Placental pericyte (primary cell): ENCODE measurements around the genes MDN1 and ASCC3.

DNA sequence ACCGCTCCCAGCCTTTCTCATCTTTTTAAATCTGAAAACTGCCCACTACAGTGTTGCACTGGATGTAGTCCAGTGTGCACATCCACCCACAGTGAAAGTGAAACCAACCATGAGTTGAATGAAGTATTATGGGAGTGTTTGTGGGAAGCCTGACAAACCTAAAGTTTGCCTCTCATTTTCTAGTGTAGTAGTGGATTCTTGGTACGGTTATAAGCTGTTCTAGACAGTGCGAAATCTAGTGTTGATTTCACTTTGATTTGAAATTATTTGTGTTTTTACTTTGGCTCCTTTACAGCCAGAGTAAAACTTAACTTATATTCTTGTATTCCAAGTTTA lies 41.7 kb downstream of the ANKRD6 start:
- CAGE, long polyA plus RNA, result no peak

GRCh38 chr6:89483042-89483742 lies 50.2 kb downstream of the ANKRD6 start:
- CAGE, long polyA plus RNA, result no peak

DNA sequence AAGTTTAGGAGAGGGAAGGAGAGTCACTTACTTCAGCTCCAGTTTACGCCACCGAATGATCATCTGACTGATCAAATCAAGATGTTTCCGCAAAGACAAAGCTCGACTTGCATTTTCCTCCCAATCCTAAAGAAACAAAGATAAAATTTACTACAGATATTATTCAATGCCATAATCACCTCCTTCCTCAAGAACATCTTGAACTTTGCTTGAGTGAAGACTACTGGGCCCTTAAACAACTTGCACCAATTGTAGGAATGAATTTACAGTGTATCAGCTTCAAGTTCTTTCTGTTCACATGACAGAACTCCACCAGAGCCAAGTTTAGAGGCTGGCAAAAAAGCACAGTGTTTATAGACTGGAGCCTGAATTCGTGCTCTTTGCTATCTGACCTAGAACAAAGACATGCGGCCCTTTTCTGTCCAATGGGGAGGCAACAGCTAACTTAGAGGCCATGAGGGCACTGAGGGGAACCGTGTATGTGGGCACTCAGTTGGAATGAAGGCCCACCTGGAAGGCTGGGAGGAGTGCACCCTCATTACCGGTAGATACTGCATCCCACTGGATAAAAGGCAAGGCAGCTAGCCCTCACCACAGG lies 48.9 kb upstream of the LYRM2 start:
- CAGE, long polyA plus RNA, result no peak

DNA sequence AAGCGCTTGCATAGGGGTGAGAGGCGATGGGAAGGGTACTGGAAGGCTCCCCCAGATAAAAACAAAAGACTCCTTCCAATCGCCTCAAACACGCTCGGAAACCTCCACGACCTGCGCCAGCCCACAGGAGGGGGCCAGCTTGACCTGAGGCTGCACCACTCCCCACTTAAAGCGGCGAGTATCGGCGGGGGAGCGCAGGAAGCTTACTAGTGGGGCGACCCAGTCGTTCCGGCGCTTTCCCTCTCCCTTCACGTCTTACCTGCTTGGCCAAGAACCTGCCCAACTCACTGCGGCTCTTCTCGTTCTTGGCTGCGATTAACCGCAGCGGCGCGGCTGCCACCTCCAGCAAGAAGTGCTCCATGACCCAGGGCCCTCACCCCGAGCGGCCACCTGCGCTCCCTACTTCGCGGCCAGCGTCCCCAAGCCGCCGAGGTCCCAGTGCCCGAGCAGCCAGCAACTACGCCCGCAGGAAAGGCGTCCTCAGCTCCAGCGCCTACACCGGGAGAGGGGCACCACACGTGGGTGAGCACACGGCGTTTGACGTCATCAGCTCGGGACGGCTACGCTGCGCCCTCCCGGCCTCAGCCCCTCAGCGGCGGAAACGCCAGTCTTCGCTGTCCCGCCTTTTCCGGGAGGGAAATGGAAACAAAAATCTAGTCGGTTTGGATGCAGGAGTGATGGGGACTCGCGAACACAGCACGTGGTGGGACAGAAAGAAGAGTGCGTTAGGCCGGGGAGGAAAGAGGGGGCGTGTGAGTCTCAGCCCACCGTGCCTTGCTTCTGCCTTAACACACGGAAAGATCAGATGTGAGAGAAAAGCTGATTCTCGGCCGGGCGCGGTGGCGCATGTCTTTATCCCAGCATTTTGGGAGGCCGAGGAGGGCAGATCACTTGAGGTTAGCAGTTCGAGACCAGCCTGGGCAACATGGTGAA lies at the start of gene MDN1:
Gene MDN1, minus strand, starts transcription at position 548 of the 933 bp plus-strand sequence.
- CAGE, long polyA plus RNA, result no peak

DNA sequence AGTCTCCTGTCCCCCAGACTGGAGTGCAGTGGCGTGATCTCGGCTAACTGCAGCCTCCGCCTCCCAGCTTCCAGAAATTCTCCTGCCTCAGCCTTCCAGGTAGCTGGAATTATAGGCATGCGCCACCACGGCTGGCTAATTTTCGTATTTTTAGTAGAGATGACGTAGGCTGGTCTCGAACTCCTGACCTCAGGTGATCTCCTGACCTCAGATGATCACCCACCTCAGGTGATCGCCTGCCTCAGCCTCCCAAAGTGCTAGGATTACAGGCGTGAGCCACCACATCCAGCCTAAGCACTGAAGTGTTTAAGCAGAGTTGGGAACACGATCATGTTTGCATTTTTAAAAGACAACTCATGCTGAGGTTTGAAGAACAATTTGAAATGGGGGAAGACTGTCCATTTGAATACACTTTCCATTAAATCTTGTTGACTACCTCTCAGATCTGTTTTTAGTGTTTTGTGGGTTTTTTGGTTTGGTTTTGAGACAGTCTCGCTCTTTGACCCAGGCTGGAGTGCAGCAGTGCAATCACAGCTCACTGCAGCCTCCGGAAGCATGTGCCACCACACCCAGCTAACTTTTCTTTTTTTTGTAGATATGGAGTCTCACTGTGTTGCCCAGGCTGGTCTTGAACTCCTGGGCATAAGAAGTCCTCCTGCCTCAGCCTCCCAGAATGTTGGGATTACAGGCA lies 15.4 kb upstream of the MDN1 start:
- CAGE, long polyA plus RNA, result no peak

DNA sequence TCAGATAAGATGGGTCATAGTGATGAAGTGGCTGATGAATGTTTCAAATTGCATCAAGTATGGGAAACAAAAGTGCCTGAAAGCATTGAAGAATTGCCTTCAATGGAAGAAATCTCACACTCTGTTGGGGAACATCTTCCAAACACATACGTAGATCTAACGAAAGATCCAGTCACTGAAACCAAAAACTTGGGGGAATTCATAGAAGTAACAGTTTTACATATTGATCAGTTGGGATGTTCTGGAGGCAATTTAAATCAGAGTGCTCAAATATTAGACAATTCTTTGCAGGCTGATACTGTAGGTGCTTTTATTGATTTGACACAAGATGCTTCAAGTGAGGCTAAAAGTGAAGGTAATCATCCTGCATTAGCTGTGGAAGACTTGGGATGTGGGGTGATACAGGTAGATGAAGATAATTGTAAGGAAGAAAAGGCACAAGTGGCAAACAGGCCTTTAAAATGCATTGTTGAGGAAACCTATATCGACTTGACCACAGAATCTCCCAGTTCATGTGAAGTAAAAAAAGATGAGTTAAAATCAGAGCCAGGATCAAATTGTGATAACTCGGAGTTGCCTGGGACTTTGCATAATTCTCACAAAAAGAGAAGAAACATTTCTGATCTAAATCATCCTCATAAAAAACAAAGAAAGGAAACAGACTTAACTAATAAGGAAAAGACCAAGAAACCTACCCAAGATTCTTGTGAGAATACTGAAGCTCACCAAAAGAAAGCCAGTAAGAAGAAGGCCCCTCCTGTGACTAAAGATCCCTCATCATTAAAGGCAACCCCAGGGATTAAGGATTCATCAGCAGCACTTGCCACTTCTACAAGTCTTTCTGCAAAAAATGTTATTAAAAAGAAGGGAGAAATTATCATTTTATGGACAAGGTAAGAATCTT lies 25.8 kb upstream of the GJA10 start:
- CAGE, long polyA plus RNA, result no peak

DNA sequence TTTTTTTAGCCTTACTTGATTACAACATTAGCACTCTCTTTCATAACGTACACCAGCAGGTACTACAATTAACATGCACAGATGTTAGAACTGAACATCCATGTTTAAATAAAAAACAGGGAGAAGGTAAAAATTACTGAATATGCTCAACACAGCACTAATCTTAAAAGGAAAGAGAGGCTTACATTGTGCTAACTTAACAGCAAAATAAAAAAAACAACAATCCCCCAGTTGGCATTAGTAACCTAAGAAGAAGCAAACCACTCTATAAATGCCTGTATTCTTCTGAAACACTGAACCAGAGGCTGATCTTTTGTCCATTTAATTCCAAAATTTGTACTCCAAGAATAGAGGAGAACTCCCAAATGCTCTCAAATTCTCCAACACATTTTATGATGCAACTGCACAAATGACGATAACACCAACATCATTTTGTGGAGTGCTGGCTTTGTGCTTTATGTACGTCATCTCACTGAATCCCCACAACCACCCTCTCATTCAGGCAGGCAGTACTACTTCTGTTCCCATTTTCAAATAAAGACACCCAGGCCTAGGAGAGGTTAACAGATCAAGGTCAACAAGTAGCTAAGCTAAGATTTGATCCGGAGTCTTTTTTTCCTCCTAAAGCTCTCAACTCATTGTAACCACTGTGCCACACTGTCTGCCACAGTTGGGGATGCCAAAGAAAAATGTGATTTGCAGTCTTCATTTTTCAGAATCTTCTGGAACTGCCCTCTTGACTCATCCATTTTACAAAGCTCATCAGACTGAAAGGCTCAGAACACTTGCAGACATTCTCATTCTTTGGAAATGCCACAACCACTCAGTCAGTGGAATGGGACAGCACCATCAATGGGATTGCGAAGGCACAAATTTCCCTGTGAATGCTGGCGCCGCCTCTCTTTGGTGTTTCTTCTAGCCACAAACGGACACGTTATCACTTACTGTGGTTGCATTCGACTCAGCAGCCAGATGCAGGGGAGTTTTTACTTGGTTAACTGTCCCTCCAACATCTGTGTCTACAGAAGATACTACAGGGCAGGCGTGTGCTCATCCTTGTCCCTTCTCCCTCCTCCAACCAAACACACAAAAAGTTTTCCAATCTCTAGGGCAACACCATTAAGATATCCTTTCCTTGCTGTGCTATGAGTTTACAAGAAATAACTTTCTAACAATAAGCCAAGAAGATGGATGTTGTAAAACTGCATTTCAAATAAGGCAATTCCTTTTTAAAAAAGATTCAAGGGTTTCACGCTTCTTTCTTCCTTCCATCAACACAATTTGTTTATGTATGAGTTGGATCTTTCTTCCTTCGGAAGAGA lies 184.4 kb downstream of the GJA10 start:
- CAGE, long polyA plus RNA, result no peak

DNA sequence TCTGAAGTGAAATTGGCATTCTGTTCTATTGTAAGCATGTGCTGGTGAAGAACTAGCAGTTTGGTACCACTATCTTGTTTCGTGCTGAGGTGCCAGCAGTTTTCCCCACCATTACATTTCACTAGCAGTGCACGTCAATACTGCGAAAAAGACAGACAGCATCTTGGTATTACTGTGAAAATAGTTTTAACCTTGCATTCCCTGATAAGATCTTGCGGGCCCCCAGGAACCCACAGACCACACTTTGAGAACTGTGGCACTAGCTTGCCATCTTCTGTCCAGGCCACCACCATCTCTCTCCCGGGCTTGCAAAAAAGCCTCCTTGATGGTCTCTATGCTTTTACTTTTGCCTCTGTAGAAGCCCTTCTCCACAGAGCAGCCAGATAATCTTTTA lies 185.7 kb downstream of the BACH2 start:
- CAGE, long polyA plus RNA, result no peak

DNA sequence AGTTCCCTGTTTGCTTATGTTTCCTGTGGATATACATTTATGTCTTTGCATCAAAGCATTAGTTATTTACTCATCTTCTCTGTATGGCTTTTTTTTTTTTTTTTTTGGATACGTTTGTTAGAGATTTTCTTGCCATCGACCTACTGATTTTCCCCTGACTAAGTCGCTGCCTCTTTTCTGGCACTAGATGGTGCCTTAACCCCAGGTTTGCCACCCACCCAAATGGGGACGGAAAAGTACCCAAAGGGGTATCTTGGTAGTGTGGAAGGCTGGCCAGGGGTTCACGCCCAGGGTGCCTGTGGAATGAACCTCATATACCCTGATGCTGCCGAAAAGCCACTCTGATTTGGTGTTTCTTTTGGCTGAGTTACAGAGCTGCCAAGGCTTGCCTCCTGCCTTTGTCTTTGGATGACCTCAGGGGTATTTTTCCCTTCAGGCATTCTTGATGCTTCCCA lies 78.2 kb downstream of the MAP3K7 start:
- CAGE, long polyA plus RNA, result no peak

GRCh38 chr6:92723514-92724129 lies 695.7 kb downstream of the EPHA7 start:
- CAGE, long polyA plus RNA, result no peak

- CAGE, long polyA plus RNA, result no peak
These were observed 1.1 kb upstream of the MANEA start for GRCh38 chr6:95576316-95576638.

GRCh38 chr6:96523109-96523367 lies 1.4 kb downstream of the UFL1 start:
- CAGE, long polyA plus RNA, result no peak

- CAGE, long polyA plus RNA, result no peak
These were observed 14.6 kb downstream of the FHL5 start for GRCh38 chr6:96577589-96577807.

DNA sequence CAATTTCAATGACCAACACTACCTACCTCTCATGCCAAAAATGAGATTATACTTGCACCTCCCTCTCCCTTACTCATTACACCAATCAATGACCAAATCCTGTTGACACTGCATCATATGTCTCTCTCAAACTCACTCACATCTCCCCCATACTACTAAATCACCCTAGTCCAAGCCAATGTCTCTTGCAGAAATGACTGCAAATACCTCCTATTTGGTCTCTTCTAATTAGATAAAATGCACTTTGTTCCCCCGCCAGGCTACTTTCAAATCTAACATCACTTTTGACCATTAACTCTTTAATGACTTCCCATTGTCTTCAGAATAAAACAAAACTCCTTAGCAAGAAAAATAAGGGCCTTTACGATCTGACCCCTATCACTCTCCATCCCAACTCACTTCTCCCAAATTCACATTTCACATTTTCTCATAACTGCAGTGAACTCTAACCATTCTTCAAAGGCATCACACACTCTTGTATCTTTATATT lies 4.6 kb downstream of the NDUFAF4 start:
- CAGE, long polyA plus RNA, result no peak

DNA sequence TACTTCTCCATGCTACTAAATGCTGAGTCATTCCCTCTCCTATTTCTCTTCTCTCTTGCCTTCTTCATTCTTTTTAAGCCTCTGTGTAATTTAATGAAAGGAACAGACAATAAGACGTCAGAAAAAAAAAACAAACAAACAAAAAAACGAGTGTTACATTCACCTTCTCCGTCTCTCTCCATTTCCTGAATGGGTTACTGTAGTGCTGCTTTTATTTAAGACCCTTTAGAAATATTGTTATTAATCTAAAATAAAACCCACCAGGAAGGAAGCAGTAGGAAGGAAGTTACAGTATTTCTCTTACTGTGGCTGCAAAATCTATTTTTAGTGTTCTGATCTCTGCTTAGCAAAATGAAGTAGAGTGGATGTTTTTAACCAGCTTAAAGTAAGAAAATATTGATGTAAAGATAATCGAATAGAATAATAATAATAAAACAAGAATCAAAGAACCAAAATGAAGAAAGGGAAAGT lies 918 bp upstream of the NDUFAF4 start:
- CAGE, long polyA plus RNA, result no peak

- CAGE, long polyA plus RNA, result no peak
These were observed 989 bp upstream of the FAXC start for GRCh38 chr6:99350448-99350877.

DNA sequence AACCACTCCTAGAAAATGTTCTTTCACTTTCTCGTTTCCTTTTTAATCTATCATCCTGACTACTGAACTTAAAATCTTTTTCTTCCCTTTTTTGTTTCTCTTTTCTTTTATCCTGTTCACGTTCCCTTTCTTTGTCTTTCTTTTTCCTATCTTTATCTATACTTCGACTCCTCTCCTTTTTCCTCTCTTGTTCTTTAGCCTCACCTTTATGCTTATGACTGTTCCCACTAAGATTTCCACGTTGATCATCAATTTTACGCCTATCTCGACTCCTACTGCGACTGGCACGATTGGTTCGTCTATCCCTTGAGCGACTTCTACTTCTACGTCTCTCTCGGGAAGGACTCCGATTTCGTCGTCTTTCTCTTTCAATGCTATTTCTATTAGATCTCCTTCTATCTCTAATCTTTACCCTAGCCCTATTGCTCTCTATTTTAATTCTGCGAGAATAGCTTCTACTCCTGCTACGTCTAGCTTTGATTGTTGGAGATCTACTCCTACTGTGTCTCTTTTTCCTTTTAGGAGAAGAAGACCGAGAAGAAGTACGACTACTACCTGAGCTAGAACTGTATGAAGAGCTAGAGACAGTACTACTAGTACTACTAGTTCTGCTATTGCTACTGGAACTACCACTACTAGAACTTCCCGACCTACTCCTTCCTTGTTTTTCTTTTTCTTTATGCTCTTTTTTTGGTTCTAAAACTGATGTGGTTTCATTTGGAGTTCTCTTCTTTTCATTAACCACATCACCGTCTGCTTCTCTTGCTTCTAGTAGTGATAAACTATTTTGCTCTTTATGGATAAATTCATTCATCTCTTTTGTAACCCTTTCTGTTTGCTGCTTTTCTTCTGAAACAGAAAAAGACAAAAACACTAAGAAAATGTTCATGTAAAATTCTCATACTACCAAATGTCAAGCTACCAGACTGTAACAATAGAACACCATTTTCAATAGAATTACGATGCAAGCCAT lies 7.1 kb upstream of the COQ3 start:
- CAGE, long polyA plus RNA, result no peak

DNA sequence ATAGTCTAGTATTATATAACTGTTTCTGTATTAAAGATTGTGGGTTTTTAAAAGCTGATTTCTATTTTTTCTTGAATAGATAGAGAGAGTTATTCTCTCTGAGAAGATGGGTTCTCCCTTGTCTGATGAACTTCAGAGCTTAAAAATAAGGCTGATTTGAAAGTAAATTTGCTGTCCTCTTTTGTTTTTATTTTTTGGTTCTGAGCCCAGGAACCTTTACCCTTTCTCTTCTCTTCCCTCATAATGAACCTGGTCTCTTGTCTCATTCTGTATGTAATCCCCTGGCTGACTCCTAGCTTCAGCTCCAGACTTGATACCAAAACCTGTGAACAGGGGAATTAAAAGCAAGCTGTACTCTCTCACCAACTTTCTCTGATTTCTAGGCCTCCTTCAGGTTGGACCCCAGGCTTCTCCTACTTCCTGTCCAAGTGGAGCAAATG lies 188.0 kb upstream of the MCHR2 start:
- CAGE, long polyA plus RNA, result no peak

DNA sequence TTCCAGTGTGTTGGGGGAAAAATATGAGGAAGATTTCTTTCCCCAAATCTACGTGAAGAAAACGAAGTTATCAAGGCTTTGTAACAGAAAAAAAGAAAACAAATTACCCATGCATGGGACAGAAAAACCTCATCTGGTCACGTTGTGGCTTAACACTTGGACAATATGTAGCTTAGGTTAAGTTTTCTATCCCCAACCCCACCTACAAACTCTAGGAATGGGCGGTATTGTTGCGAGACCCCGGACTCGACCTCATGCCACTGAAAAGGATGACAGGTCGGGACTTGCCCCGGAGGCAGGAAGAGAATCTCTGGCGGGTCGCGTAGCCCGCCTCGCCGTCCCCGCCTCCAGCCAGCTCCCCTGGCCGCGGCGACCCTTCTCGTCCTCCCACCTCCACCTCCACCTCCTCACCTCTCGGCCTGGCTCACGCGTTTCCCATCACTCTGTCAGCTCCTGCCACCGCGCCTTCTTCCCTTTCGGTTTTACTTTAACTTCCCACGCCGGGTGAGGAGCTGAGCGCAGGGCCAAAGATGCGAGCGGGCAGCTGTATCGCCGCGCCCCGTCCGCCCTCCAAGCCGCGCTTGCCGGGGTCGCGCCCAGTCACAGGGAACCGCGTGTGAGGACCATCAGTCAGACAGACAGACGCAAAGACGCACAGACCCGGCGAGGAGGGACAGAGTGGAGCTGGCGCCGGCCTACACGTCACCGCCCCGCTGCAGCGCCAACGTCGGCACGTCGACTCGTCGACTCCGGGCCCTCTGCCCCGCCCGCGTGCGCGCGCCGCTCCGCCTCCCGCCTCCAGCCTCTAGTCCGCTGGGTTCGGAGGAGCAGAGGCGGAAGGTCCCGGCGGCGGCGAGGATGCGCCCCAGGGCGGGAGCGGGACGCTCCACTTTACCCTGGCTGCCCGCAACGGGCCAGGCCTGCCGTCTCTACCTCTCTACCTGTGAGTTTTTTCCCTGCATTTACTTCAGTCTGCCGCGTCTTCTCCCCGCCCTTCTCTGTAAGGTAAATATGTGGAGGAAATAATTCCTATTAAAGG lies at the start of gene ASCC3:
Gene ASCC3, minus strand, starts transcription at position 680 of the 1,039 bp plus-strand sequence.
- CAGE, long polyA plus RNA, result no peak

GRCh38 chr6:100881947-100882382 lies 836 bp upstream of the ASCC3 start:
- CAGE, long polyA plus RNA, result no peak